T-cell (primary cell): Measurements from ENCODE around the gene LYSMD3.

DNA sequence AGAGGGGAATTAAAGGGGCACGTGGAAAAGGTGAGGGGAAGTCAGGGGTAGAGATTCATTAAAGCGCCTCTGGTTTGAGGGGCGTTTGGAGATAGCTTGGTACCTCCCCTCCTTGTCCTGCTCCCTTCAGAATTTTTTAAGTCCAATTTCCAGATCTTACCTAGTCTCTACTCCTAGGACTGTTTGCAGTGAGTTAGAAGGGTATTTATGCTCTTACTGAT, 311 bp downstream of the POLR3G start:
- PRO-cap, 7 experiments = no peak in any of the 7 experiments

- PRO-cap, 7 experiments = no peak in any of the 7 experiments
These were observed 12.2 kb downstream of the LYSMD3 start for GRCh38 chr5:90516677-90518116.

- PRO-cap, 7 experiments = peak in 1 of 7 experiments; most common minus-strand start chr5:90528350 (in 1)
These were observed 1.2 kb downstream of the LYSMD3 start for GRCh38 chr5:90528267-90528437.

DNA sequence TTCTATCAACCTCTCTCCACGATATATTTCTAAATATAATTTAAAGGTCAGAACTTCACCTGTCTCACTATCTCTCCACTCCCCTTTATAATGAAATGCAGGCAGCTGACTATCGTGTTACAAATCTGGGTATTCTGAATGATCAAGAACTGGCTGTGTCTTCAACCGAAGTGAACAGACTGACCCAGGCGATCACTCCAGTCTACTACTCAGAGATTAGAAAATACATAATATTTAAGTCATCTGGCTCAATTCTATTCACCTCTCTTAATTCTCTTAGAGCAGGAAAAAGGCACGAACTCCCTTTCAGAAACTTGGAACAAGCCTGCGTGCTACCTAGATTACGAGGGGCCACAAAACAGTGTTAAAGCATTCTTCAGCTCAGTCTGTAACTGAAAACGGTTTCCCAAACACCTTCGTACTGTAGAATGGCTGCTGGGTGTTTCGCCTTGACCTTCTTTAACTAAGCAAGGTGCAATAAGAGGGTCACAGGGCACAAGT, 896 bp downstream of the LYSMD3 start:
- PRO-cap, 7 experiments = peak in 2 of 7 experiments; most common minus-strand start position 430 of the sequence (in 2)

- PRO-cap, 7 experiments = peak in 7 of 7 experiments; most common plus-strand start chr5:90529105 (in 7); most common minus-strand start chr5:90529584 (in 7)
These were observed at the start of gene LYSMD3 for GRCh38 chr5:90528939-90529652. Gene LYSMD3 (minus strand): TSS chr5:90529584.

DNA sequence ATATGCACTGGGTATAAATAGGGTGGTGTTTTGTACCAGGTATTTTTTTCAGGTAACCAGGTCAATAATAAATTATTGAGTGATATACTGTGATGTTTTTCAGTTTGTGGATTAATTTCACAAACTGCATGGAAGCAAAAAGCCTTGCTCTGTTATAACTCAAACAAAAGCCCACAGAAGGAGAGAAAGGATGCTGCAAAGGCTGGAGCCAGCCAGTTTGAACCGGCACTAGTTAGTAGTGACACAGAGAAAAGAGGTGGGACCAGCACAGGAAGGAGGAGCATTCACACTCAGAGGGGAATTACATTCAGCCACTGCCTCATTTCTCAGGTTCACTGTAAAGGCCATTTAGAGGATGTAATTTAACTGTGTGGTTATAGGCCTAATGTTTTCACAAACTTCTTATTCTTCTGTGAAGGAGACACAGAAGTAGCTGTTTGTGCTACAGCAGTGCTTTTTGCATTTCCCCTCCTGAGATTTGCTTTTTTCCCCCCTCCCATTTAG, 382.0 kb downstream of the ADGRV1 start:
- PRO-cap, 7 experiments = no peak in any of the 7 experiments

- PRO-cap, 7 experiments = no peak in any of the 7 experiments
These were observed 324.5 kb downstream of the ARRDC3 start for GRCh38 chr5:91058416-91059142.

DNA sequence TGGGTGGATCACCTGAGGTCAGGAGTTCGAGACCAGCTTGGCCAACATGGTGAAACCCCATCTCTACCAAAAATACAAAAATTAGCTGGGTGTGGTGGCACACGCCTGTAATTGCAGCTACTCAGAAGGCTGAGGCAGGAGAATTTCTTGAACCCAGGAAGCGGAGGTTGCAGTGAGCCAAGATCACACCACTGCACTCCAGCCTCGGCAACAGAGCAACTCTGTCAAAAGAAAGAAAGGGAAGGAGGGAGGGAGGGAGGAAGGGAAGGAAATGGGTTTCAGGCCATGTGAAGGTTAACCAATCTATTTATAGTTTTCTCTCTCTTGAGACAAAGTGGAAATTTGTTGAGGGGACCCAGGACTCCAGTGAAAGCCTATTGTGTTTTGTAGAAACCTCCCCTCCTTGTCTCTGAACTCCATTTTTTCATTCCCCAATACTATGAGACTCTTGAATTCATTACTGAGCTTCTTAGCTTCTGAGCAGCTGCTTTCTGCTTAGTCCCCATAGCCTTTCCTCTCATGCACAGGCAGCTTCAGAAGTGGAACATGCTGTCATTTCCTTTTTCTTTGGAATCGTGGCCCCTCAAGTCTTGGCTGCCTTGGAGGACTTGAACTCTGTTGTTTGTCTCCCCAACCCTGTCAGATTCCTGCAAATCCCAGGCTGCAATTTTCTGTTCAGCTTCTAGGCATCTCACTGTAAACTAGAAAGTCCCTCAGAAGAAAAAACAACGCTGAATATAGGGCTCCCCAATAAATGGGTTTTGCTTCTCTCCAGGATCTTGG, 268.6 kb downstream of the ARRDC3 start:
- PRO-cap, 7 experiments = no peak in any of the 7 experiments

DNA sequence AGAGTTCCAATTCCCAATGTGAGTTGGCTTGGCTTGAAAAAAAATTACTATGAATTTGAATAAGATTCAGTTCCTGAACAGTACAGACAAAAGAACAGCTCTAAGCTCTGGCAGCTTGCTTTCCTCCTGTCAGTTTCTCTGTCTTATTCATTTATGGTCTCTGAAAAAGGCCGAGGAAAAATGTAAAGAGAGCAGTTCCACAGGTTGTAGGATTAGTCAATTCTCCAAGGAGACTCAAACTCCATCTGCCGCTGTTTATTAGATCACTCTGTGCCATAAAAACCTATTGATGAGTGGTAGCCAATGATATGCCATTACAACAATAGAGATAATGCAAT, 188.3 kb downstream of the ARRDC3 start:
- PRO-cap, 7 experiments = no peak in any of the 7 experiments

DNA sequence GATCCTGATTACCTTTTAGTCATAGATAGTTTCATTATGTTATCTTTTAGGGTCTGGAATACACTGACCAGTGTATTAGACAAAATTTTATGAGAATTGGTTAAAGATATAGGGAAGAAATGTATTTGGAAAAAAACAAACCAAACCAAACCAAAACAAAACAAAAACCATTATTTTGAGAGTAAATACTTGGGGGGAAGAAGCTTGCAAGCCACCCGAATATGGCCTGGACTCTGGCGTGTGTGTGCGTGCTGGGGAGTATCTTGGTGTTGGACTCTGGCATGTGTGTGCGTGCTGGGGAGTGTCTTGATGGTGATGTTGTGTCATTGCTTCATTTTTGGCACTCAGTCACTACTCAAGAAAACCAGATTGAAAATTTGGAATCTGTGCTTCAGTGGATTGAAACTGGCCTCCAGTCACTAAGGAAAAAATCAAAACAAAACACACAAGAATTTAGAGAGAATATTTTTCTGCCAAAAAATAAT, 76.1 kb downstream of the ARRDC3 start:
- PRO-cap, 7 experiments = no peak in any of the 7 experiments

GRCh38 chr5:91313943-91314683, 69.0 kb downstream of the ARRDC3 start:
- PRO-cap, 7 experiments = peak in 7 of 7 experiments; most common plus-strand start chr5:91314600 (in 2); most common minus-strand start chr5:91314402 (in 7)

- PRO-cap, 7 experiments = peak in 2 of 7 experiments; most common plus-strand start chr5:91379081 (in 2); most common minus-strand start chr5:91379050 (in 1)
These were observed 4.2 kb downstream of the ARRDC3 start for GRCh38 chr5:91378698-91379465.

GRCh38 chr5:92198939-92199342, 815.8 kb upstream of the ARRDC3 start:
- PRO-cap, 7 experiments = no peak in any of the 7 experiments

- PRO-cap, 7 experiments = no peak in any of the 7 experiments
These were observed 816.2 kb upstream of the ARRDC3 start for GRCh38 chr5:92199343-92199731.

DNA sequence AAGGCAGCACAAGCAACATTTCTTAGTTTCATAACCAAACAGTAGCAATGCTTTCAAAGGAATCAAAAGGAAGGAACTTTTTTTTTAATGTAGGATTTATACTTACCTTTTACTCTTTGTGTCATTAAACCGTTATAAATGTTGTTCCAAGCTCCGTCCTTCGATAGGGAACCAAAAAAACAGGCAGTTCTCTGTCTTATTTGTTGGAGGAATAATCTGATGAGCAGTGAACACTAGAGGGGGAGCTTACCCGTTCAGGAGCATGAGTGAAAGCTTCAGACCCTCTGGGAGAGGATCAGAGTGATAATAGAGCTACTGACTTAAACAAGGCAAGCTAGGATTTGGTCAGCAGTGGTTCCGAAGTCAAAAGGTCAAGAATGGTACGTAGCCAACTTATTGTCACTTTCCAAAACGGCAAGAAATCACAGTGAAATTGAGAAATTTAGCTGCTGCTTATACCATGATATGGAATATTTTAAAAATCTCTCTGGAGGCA, 895.0 kb upstream of the NR2F1 start:
- PRO-cap, 7 experiments = no peak in any of the 7 experiments

- PRO-cap, 7 experiments = no peak in any of the 7 experiments
These were observed 335.9 kb upstream of the NR2F1 start for GRCh38 chr5:93247023-93247601.

GRCh38 chr5:93570563-93571707, 12.1 kb upstream of the NR2F1 start:
- PRO-cap, 7 experiments = no peak in any of the 7 experiments

DNA sequence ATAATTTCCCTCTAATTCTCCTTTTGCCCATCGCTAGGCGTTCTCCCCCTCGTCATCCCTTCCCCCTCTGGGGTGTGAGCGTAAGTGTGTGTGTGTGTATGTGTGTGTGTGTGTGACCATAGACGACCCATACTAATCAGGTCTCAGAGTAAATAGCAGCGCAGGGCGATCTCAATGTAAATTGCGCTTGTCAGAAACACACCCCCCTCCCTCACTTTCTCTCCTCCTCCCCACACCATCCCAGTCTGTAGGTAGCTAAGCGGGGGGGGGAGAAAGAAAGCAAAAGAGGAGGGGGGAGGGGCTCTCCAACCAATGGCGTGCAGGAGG, 371 bp upstream of the NR2F1 start:
- PRO-cap, 7 experiments = no peak in any of the 7 experiments

- PRO-cap, 7 experiments = no peak in any of the 7 experiments
These were observed 16.4 kb downstream of the NR2F1 start for GRCh38 chr5:93599424-93599775.

- PRO-cap, 7 experiments = peak in 7 of 7 experiments; most common plus-strand start chr5:93622522 (in 7); most common minus-strand start chr5:93622320 (in 6)
These were observed 39.4 kb downstream of the NR2F1 start for GRCh38 chr5:93622247-93622917.